Subcutaneous preadipocyte (primary cell): ENCODE measurements around the gene EFCAB3.

DNA sequence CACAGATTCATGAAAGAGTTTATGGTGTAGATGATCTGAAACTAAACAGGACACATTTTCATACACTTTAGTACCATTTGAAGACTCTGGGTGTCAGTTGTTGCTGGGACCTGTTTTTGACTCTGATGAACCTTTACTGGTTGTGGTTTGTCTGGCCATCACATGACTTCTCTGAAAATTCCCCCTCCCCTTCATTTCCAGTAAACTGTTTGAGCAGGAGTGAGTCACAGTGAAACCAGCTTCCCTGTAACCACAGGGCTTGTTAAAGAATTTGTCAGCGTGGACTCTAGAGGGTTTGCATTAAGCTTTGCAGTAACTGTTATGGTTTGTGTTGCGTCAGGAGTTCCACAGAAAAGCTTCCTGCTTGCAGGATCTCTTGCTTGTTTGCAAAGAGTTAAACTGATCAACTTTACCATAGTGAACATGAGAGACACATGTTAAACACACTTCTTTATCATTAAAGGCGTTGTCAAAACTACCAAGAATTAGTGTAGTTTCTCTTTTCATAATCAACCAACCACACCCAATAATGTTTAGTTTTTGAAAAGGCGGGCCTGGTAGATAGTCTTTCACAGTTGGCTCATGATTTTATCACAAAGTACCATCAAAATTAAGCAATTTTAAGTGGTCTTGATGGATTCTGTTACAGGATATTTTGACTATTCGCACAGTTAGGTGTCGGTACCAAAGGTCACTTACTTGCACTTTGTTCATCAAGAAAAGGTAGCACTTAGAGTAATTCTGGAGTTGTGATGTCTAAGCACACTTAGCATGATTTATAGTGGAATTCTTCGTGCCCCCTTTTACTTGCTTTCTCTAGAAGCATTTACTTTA, 79.2 kb downstream of the VMP1 start:
- CAGE, long polyA plus RNA, result no peak

- CAGE, long polyA plus RNA, result no peak
Measured at GRCh38 chr17:59790825-59791417, 83.5 kb downstream of the VMP1 start.

- CAGE, long polyA plus RNA, result no peak
Measured at GRCh38 chr17:59814586-59815085, 78.1 kb downstream of the TUBD1 start.

DNA sequence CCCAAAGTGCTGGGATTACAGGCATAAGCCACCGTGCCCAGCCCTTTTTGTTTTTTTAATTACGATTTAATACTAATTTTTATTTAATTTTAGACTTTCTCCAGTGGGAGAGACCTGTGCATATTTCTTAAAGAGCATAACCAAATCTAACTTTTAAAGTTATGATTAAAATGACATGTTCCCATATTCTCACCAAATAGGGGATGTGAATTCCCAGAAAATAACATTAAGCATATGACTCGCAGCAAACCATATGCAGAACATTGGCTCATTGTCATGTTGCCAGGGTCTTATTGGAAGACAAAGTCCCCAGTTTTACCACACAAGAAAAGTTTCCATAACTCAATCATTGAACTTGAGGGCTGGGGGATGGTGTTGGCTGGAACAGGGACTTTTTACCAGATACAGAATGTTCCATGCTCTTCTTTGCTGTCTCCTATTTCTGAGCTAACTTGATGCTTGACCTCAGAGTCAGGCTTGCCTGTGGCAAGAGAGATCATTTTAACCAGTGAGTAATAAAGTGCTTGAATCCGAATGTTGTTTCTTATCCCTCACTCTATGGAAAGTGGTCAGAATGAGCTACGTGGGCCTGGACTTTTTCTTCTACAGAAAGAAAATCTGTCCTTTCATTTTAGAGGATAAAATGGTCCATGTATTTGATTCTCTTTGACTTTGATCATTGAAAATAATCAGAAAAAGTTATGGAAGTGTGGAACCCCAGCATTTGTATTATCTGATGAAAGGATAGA, 67.2 kb downstream of the TUBD1 start:
- CAGE, long polyA plus RNA, result no peak

- CAGE, long polyA plus RNA, result no peak
Measured at GRCh38 chr17:59910287-59910657, 17.4 kb downstream of the RPS6KB1 start.

DNA sequence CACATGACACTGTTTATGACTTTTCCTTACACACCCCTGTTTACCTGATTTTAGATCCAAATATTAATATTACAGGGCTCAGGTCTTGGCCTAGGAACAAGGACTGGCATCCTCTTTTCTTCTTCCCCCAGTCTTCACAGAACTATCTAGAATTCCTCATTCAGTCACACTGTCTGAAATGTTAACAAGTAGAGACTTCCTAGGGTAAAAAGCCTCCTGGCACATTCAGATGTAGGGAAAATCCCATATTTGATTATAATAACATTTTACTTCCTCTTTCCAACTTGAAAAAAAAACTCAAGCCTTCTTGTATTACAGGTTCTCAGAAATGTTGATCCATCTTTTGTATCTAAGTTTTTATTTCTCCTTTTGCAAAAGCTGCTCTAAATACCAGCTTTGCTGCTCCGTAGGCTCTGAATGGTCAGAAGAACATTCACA, 13.1 kb upstream of the HEATR6 start:
- CAGE, long polyA plus RNA, result no peak

- CAGE, long polyA plus RNA, result no peak
Measured at GRCh38 chr17:60134579-60135451, 15.0 kb upstream of the CA4 start.

DNA sequence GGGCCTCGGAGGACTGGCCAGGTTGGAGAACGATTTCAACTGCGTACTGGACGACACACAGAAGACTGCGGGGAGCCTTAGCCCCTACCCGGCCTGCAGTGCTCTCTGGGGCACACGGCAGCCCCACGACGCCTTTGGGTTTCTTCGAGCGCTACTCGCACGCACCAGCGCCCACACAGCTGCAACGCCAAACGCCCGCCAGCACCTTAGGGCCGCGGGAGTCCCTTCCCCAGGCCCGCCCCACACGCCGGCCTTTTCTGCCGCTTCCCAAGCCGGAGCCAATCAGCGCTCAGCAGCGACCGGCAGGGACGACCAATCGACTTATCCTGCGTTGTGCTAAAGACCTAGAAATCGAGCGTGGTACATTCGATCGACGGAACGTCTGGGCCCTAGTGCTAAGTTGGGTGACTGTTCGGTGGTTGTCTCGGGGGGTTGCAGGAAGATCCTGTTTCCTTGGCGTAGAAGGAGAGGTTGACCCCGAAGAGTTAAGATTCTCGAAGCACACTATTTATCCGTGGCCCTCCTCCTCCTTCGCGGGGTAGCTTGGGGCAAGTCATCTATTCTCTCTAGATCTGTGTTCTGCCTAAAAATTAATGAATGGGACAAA, 14.2 kb upstream of the CA4 start:
- CAGE, long polyA plus RNA, result no peak

GRCh38 chr17:60147388-60147985, 2.3 kb upstream of the CA4 start:
- CAGE, long polyA plus RNA, result no peak

- CAGE, long polyA plus RNA, result no peak
Measured at GRCh38 chr17:60147986-60148234, 1.9 kb upstream of the CA4 start.

GRCh38 chr17:60392798-60392977, 755 bp upstream of the USP32 start:
- CAGE, long polyA plus RNA, result no peak

DNA sequence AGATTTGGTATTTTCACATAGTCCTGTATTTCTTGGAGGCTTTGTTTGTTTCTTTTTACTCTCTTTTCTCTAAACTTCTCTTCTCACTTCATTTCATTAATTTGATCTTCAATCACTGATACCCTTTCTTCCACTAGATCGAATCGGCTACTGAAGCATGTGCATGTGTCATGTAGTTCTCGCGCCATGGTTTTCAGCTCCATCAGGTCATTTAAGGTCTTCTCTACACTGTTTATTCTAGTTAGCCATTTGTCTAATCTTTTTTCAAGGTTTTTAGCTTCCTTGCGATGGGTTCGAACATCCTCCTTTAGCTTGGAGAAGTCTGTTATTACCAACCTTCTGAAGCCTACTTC, 38.7 kb downstream of the APPBP2 start:
- CAGE, long polyA plus RNA, result no peak

DNA sequence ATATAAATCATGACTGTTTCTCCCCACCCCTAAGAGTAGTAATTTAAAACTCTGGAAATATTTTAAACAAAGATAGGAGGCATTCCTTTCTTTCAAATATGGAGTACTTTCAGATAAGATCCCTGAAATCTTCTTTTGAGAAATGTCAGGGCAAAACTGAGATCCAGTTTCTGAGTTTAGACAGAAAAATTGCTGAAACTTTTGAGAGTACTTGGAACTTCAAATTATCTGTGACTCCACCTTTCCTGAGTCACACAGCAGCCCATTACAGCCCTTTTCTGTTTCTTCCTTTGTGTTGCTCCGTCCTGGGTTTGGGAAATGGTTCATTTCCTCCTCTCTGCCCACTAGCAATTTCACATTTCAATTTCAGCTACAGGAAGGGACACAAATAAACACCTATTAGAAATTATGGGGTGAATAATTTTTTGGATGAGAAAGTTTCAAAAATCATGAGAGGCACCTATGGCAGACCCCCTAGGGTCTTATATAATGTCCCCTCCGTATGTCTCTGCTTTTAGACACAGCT, 28.8 kb upstream of the PPM1D start:
- CAGE, long polyA plus RNA, result no peak

DNA sequence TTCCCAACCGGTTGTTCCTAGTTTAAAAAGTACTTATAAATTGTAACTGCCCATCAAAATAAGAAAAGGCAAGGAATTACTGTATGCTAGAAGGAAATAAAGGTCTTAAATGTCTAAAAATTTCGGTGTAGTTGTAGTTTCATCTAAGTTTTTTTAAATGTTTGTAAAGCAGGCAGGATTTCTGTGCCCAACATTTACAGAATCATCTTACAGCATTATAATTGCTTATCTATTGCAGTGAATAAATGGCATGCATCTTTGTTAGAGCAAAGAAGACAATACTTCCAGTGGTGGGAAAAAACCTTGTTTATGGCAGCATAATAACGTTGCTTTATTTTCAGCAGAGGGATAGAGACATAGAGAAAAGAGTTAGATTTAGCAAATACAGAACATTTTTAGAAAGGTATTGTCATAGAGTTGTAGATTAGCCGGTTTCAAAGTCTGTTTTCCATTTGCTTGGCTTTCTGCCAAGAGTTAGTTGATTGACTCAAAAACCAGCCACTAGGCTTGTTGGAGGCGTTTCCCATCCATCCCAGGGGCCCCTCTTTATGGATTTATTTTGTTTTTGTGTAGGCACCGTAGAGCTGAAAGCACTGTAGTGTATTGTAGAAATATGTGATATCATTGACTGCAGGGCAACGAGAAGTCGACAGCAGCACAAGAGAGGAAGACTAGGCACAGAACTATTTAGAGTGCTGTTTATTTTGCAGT, 1.8 kb downstream of the PPM1D start:
- CAGE, long polyA plus RNA, result no peak

- CAGE, long polyA plus RNA, result no peak
Measured at GRCh38 chr17:61218337-61218864, 181.2 kb upstream of the TBX2 start.

GRCh38 chr17:61394500-61395008, 5.1 kb upstream of the TBX2 start:
- CAGE, long polyA plus RNA, result no peak

DNA sequence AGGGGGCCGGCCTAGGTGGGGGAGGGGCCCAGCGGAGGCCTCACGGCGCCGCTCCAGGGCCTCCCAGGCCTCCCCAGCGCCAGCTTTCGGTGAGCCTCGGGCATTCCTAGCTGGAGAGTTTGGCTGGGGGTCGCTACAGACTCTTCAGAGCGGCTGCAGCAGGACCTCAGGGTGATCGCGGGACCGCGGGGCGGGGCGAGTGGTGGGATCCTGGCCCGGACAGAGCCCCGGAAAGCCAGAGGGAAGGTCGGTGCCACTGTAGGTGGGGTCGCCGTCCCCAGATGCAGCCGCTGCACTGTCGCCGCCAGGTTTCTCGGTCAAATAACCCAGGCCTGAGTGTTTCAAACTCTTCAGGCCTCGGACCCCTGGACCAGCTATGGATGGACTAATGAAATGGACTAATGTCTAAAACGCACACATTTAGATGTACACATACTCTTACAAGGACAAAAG, 2.2 kb upstream of the TBX2 start:
- CAGE, long polyA plus RNA, result no peak

DNA sequence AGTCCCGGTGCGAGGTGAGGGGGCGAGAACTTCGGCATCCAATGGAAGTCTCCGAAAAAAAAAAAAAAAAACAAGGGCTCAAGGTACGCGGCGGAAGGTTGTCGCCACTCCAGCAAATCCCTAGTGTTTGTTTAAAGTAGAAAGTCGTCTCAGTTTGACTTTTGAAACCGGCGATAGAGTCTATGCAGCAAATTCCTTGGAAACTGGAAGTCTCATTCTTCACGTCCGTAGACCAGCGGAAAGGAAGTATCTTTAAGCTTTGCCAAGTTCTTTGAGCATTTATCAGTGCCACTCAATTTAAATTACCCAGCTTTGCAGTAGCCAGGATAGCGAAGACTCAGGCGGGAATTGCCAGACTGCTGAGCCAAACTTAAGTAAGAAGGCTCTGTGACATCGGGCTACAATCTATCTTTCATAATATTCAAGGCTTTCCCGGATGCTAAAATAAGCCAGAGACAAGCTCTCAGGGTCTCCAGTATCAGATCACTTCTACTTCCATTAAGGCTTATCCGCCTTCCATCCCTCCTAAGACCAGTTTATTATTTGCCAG, 350 bp upstream of the BRIP1 start:
- CAGE, long polyA plus RNA, result no peak

- CAGE, long polyA plus RNA, result no peak
Measured at GRCh38 chr17:62170203-62170805, 105.2 kb upstream of the MED13 start.

GRCh38 chr17:62380164-62380846, at the start of gene EFCAB3:
TSS of gene EFCAB3 (plus strand) at chr17:62380553.
- CAGE, long polyA plus RNA, result no peak